Bile duct (tissue), 1 donor: ENCODE results near the gene MGAT3.

DNA sequence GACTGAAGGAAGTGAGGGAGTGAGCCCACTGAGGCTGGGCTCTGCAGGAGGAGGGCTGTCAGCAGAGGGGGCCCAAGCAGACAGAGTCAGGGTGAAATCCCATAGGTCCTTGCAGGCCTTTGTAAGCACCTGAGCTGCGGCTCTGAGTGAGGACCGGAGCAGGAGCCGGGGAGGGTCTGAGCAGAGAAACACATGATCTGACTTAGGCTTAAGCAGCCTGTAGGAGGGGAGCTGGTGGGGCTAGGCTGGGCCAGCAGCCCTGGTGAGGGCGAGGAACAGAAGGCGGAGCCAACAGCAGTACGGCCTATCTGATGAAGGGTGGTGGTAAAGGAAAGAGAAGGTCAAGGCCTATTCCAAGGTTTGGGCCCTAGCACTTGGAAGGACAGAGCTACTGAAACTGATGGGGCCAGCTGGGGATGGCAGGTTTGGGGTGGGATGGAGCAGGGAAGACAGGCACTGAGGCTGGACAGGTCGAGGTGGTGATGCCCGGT lies 27.0 kb upstream of the CBX7 start:
- PRO-cap: no peak

DNA sequence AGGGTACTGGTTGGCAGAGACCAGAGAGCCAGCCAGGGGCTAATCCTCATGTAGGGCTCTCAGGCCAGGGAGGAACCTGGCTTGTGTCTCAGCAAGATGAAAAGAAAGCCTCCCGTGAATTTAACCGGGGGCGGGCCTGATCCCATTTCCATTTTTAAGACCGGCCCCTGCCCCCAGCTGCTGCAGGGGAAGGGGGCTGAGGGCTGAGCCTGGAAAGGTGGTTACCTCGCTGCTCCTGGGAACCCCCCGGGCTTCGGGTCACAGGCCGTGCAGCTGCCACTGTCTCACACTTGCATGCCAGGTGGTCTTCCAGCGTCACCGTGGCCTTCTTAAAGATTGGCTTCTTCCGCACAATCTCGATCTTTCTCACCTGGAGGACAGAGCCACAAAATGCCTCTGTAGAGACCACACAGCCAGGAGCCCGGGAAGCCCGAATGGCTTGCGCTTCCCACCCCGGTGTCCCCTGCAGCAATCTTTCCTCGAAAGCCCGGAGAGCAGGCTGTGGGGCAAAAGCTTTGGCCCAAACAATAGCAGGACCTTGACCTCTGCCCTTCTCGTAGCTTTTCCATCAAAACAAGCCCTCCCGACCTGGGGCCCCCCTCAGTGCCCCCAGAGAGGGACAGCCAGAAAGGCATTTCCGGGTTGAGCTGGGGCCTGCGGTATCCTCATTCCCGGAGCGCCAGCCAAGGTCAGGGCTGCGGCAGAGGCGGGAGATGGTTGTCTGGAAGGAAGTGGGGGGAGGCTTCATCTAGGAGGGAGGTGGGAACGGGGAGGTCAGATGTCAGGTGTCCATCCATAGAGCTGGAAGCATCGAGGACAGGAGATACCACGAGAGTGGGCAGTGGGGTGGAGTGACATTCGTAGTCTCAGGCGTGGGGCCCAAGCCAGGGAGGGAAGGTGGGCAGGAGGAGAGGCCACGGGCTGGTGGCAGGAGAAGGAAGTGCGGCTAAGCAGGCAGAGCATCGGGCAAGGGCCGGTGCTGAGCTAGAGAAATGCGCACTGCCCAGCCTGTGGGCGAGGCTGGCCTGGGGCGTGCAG lies 14.6 kb downstream of the PDGFB start:
- PRO-cap: no peak

DNA sequence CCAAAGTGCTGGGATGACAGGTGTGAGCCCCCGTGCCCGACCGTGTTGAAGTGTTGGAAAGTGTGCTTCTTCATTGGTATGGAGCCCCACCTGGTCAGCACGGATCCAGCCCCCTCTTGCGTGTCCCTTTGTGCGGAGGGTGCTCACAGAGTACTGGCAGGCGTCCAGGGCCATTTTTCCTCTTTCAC lies 37.2 kb downstream of the RPL3 start:
- PRO-cap: no peak

DNA sequence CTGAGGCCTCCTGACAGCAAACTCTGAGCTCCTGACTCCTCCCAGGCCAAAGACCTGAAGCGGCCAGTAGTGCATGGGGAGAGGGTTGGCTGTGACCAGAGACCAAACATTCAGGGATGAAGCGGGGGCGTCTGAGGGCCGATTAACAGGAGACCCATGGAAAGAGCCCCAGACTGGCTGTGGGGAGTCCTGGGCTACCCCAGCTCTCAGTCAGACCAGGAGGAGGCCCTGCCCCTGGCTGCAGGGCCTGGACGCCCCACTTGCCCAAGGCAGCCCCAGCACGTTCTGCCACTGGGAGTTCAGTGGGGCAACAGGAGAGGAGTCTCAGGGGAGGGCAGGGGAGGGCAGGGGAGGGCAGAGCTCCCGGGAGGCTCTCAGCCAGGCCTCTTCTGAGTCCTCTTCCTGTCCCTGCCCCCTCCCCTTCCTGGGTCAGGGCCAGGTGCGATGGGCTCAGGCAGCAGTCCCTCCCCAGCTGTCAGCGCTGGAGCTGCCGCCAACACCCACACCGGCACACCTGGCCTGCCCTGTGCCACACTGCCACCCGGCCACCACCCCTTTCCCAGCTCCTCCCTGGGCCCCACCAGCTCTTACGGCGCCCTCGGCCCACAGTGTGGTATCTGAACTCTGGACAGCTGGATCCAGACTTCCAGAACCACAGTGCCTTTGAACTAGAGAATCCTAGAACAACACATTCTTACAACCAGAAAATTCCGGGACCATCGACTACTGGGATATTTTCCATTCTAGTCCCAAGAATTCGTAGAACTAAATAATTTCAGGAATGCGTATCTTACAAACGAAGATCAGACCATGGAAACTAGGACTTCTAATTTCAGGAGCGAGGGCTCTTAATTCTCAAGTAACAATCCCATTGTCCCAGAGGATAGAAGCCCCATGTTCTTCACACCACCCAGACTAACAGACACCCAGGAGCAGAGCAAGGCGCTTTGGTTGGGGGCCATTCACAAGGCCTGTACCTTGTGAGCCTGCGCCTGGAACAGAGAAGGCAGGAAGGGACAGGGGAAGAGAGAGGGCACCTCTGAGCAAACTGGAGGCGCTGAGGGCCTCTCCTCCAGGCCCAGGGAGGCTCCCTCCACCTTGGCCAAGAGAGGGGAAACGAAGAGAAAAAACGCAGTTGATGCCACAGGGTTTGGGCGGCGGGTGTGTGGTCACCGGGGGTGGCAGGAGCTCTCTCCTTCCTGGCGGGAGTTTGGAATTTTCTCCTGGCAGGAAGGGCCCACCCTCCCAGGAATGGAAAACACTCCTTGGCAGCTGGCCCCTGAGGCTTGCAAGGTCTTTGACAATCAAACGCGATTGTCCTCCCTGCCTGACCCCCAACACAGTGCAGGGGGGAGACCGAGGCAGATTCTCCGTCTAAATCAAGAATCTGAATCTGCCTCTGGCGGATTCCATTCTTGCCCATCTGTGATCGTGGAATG lies 21.6 kb downstream of the RPL3 start:
- PRO-cap: no peak

- PRO-cap: no peak
Measured at GRCh38 chr22:39304254-39304710, 15.1 kb downstream of the RPL3 start.

GRCh38 chr22:39311933-39312697 lies 7.3 kb downstream of the RPL3 start:
- PRO-cap: no peak

DNA sequence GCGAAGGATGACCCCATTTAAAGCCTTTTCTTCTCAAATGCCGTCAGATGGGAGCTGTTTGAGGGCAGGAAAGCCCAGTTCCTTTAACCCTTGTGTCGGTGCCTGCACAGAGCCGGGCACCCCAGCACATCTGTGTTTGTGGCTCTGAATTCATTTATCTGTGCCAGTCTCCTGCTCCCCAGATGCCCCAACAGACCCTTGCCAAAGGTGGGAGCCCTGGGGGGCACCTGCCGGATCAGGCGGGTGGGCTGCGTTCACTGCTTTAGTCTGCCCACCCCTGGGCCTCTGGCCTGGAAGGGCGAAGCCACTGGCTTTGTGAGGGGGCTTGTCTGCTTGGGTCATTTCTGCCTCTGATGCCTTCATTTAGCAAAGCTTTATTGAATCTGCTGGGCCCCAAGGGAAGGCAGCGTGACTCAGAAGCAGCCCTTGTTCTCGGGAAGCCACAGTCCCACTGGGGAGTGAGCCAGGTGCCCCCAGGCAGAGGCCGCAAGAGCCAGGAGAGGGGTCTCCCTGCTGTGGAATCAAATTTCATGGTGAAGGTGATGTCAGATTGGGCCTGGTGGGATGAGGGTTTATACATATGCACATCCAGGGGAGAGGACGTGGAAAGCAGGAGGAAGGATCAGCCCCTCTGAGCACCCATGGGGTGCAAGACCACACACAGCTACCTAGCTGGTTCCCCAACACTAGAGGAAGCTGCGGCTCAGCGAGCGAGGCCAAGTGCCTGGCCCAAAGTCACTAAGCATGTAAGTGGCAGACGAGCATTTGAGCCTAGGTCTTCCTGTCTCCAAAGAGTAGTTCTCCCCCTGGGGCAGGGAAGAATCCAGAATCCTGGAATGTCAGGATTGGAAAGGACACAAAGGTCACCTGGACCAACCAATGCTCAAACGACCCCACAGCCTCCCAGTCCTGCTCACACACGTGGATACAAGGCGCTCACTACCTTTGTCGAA lies 1.8 kb downstream of the SYNGR1 start:
- PRO-cap: no peak

GRCh38 chr22:39363741-39364076 lies 13.9 kb downstream of the SYNGR1 start:
- PRO-cap: no peak

- PRO-cap: no peak
Measured at GRCh38 chr22:39430713-39431253, 26.0 kb upstream of the MGAT3 start.

- PRO-cap: no peak
Measured at GRCh38 chr22:39446227-39446677, 10.6 kb upstream of the MGAT3 start.

- PRO-cap: unidirectional peak, plus-strand start at chr22:39457051
Measured at GRCh38 chr22:39456682-39457595, at the start of gene MGAT3. TSS of gene MGAT3 (plus strand) at chr22:39457012.

- PRO-cap: no peak
Measured at GRCh38 chr22:39473449-39473665, 16.5 kb downstream of the MGAT3 start.

DNA sequence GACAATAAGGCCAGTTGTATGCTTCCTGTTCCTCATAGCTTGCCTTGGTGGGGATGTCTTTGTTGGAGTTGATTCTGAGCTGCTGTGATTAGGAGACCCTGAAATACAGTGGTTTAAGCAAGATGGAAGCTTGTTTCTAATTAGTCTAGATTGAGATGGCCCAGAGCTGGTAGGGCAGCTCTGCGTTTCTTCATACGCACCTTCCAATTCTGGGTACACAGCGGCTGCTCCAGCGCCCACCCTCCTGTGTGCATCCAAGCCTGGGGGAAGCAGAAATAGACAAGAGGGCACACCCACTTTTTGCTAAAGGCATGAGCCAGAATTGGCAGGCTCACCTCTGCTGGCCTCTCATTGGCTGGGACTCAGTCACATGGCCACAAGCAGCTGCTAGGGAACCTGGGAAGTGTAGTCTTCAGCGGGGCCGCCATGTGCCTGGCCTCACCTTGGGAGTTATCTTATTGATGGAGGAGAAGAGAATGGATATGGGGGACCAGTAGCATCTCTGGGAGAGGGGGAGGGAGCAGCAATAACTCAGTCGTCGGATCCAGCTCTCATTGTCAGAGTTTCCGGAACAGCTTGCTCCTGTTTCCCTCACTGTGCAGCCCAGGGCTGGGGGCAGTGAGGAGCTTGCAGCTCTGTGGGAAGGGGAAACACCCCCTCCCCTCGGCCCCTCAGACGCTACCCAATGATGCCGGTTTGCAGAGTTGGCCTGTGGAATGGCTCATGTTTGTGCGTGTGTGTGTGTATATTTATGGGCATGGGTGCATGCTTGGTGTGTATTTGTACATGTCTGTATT lies 11.9 kb upstream of the MIEF1 start:
- PRO-cap: no peak

- PRO-cap: no peak
Measured at GRCh38 chr22:39951623-39952153, 8.5 kb upstream of the TMA7B start.

- PRO-cap: no peak
Measured at GRCh38 chr22:39972267-39973116, 12.3 kb downstream of the TMA7B start.

DNA sequence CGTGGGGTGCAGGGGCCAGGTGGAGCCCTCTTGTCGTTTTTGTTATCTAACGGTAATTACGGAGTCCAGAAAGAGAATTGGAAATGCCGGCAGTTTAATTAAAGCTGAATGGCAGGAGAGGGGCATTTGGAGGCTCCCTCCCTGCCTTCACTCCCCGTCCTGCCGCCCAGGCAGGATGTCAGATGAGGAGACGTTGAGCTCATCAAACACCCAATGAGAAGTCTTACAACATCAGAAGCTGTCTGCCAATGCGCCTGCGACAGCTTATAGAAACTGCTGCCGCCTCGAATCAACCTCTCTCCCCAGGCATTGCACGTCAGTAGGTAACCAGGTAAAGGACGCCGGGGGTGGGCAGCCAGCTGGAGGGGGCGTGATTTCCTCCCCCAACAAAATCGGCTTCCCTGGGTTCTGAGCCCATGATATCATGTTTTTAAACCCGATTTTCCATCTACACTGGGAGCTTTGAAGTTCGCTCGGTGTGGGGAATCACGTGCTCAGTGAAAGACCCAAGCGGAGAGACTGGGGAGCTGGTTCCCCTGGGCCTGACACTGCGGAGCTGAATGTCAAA lies 15.1 kb downstream of the FAM83F start:
- PRO-cap: no peak

DNA sequence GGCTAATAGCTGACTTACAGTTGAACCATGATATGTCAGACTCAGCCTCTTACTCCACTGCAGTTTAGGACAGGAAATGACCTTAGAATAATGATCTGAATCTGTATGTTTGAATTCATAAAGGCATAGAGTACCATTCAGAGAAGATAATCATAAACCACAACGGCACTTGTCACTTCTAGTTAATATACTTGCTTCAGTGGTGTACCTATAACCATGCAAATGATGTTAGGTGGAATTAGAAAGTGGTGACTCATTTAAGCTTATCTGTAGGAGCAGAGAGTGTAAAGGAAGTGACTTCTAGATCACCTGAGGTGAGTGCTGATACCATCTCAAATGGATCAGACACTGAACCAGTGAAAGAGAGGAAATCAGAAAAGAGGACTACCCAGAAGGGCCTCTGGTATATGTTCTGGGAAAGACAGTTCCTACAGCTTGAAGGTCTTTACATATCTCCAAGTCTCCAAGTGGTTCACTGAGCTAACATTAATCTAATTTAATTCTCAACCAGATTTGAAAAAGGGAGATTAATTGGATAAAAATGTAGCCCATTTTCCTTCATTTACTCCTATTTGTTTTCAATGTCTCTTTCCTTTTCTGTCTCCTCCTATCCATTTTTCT lies 60.8 kb downstream of the FAM83F start:
- PRO-cap: no peak

DNA sequence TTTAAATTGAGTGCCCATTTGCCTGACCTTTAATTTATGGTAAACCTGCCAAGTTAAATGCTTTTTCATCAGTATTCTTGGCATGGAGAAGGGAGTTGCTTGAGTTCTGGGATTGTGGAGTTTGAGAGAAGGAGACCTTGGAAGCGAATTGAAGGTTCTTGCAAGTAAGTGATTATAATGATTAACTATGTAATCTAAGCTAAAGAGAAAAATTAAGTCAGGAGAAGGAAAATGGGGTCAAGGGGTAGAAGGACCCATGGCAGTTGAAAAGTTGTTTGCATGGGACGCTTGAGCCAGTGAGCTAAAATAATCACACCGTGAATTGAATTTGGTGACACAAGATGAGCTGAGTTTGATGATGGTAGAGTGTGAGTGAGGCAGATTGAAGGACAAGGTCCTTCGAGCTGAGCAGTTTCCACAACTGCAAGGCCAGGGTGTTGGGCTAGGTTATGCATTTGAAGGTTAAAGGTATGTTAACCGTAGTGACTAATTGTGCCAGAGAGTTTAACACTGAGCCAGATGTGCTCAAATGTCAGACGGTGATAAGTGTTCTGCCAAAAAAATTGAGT lies 89.3 kb downstream of the FAM83F start:
- PRO-cap: no peak

- PRO-cap: no peak
Measured at GRCh38 chr22:40155883-40156387, 21.8 kb upstream of the TNRC6B start.

DNA sequence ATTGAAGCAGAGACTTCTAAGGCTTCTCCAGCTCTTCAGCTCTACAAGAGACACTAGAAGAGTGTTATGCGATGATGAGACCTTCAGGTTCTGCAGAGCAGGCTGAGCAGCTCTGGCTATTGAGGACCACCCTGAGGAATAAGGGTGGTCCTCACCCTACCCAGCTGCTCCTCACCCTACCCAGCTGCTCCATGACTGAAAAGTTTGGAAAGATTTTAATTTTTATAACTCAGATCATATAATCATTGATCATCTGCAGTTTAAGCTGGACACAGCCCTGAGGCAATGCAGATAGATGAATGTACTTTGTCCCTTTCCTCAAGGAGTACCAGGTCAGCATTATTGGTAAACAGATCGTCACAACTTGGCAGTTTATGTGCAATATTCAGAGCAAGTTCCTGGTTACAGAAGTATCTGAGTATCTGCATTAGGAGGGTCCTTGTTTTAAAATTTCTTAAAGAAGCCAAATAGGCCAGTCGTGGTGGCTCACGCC lies 3.5 kb downstream of the TNRC6B start:
- PRO-cap: bidirectional peak, plus-strand start at position 405 of the sequence, minus-strand start at position 197 of the sequence